Cerebral cortex (tissue), 2 donors: ENCODE results near the genes SOX30, THG1L and IL12B.

- PRO-cap, 2 experiments, result no peak in any of the 2 experiments
These were observed 45.1 kb upstream of the FNDC9 start for GRCh38 chr5:157390264-157391340.

DNA sequence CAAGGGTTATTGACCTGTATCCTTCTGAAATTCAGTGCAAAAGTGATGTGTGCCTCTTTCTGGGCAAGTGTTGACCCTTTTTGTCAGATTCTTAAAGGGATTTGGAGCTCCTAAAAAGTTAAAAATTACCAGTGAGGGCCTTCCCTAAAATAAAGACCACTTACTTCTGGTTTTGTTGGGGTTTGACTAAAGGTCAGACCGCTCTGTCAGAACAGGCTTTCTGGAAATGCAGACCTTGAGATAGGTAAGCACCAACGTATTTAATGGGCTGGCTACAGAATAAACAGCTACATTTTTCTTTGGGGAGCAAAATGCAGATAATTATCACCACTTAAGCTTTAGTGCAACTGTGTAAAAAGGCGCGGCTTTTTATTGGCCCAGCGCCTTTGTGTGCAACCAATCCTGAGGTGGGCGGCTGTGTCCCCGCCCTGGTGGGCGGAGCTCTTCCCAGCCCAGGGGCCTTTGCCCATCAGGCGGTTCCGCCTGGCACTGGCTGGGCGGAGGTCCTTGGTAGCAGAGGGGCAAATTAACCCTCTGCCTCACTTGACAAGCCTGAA is 13.0 kb upstream of the NIPAL4 start:
- PRO-cap, 2 experiments, result no peak in any of the 2 experiments

DNA sequence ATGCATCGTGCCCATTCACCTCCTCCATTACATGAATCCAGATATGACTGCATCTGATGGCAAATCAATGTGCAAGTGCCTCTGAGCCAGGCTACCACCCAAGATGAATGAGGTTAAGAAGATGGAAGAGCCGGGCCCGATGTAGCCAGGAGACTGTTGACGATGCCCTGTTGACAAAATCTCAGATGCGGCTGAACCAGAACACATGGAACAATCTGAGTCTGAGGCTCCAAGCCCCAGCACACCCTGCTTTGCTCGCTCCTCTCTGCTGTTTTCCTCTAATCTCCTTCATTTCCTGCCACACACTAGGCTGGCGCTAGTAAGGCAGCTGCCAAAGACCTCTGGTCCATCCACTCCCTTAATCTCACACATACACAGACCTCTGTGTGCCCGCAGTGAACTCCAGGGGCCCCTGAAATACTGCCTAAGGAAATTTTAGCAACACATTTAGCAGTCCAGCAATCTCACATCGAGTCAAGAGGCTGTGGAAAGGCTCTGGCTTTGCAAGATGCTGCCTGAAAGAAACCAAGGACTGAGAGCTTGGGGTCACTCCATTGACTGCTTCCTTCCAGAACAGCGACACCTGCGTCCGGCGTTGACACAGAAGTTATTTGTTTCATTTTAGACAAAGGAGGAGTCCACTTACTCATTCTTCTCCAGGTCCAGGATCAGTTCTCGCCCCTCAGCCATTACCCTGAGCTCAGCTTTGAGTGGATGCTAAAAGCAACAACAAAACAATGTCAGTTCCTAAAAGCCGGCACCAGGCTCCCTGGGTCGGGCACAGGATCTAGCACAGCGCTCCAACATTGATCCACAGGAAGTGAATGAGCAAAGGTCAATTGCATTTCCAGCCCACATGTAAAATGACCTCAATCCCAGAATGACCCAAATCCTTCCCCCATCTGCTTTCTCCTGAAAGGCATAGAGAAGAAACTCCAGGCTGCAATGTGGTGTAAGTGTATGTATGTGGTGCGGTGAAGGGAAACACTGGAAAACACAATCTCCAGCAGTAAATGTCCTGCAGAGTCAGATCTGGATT is 11.5 kb downstream of the ADAM19 start:
- PRO-cap, 2 experiments, result no peak in any of the 2 experiments

- PRO-cap, 2 experiments, result peak in 1 of 2 experiments; most common plus-strand start chr5:157651777 (in 1); most common minus-strand start chr5:157651797 (in 1)
These were observed at the start of gene SOX30 for GRCh38 chr5:157651477-157652709. TSS of gene SOX30 (minus strand) at chr5:157652438.

DNA sequence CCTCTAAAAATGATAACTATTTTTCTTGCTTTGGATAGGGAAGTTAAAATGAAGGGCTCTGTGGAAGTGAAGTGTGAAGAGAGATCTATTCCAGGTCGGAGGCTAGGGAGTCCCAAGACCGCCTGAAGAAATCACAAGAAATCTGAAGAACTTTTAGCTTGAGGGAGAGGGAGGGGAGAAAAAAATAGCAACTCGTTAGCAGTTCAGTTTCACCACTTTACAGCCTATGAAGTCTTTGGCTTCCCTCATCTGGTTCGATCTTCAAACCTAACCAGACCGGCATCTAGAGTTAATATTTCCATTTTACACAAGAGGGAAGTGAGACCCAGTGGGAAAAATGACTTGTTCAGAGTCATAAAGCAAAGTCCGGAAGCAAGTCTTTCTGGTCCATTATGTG is 865 bp upstream of the C5orf52 start:
- PRO-cap, 2 experiments, result no peak in any of the 2 experiments

- PRO-cap, 2 experiments, result peak in 1 of 2 experiments; most common plus-strand start chr5:157731432 (in 1); most common minus-strand start chr5:157731395 (in 1)
These were observed at the start of gene THG1L for GRCh38 chr5:157731068-157732043. TSS of gene THG1L (plus strand) at chr5:157731420.

- PRO-cap, 2 experiments, result no peak in any of the 2 experiments
These were observed 167.5 kb upstream of the CLINT1 start for GRCh38 chr5:158026178-158027048.

- PRO-cap, 2 experiments, result no peak in any of the 2 experiments
These were observed 119.8 kb downstream of the EBF1 start for GRCh38 chr5:158979695-158980549.

GRCh38 chr5:158997760-158998440 is 101.8 kb downstream of the EBF1 start:
- PRO-cap, 2 experiments, result no peak in any of the 2 experiments

GRCh38 chr5:159049444-159050178 is 50.1 kb downstream of the EBF1 start:
- PRO-cap, 2 experiments, result no peak in any of the 2 experiments

GRCh38 chr5:159096201-159097250 is 3.2 kb downstream of the EBF1 start:
- PRO-cap, 2 experiments, result no peak in any of the 2 experiments

DNA sequence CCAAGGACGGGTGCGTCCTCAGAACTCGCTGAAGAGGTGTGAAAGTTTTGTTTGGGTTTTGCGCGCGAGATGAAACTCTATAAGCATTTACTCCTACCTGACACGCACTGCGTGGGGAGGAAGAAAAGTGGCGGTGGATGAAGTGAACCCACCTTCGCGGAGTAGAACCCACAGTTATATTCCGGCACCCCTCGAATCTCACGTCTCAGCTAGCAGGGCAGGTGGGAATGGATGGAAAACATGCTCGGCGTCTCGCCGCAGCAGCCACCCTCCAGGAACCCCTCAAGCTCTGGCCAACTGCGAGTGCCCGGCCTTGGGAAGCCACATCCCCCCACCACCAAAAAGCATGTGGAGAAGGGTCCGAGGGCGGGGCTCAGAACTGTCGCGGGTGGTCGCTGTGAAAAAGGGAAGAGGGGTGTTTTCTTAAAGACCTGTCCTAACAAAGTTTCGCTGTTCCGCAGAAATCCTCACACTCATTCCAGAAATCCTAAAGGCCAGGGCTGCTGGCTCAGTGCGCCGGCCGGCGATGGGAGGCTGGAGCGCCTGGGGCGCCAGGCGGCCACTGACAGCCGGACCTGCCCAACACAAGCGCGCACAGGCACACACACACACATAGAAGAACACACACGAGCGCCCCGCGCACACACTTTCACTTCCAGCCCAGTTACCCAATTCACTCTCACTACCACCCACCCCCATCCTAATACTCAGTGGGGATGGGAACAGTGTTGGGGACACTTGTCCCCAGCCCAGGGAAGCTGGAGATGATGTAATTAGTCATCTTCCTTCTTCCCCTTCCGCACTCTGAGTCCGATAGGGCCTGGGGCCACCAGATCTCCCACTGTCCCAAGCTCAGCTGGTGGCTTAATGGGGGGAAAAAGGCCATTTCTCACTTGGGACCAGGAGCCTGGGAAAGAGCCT is 2.1 kb downstream of the EBF1 start:
- PRO-cap, 2 experiments, result peak in 1 of 2 experiments; most common plus-strand start position 710 of the sequence (in 1)

- PRO-cap, 2 experiments, result no peak in any of the 2 experiments
These were observed 3.1 kb upstream of the EBF1 start for GRCh38 chr5:159102893-159103144.

- PRO-cap, 2 experiments, result no peak in any of the 2 experiments
These were observed 27.6 kb downstream of the RNF145 start for GRCh38 chr5:159181630-159182299.

GRCh38 chr5:159210143-159210734 is 886 bp upstream of the RNF145 start:
- PRO-cap, 2 experiments, result no peak in any of the 2 experiments

- PRO-cap, 2 experiments, result no peak in any of the 2 experiments
These were observed 656 bp upstream of the UBLCP1 start for GRCh38 chr5:159262427-159262841.

DNA sequence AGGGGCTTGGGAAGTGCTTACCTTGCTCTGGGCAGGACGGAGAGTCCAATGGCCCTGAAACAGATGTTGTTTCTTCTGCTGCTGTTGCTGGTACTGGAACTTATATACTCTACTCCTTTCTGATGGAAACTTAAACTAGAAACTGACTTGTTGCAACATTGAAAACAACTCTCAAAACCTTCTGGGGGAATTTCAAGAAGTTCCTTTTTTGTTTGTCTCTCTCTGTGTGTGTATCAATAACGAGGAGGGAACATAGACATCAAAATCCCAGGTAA is at the start of gene IL12B:
Gene IL12B, minus strand, starts transcription at position 77 of the 275 bp plus-strand sequence.
- PRO-cap, 2 experiments, result no peak in any of the 2 experiments

DNA sequence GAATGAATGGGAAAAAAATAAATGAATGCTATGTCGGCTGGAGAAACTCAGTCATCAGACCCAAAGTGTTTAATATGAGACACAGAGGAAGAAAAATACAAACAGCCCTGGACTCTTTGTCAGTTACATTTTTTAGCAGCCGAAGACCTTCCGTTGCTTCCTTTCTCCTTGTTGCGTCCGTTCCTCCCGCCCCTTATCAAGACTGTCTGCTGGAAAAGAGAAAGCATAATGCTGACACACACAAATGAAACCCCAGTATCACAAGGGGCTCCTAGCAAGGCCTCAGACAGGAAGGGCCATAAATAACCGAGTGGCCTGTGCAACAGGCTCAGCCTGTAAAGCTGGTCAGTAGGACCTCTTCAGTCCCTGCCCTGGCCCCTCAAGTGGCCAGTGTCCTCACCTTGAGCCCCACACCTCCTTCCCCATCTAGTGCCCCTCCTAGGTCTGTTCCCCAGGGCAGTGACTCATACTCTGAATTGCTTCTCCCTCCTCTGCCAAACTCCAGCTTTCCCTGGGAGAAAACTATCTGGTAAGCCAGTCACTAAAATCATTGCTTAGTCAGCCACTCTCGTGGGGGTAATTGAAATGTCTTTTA is 174.5 kb upstream of the IL12B start:
- PRO-cap, 2 experiments, result no peak in any of the 2 experiments

GRCh38 chr5:159787420-159787805 is 128.9 kb upstream of the ADRA1B start:
- PRO-cap, 2 experiments, result no peak in any of the 2 experiments

- PRO-cap, 2 experiments, result no peak in any of the 2 experiments
These were observed 96.2 kb upstream of the ADRA1B start for GRCh38 chr5:159819988-159820595.